REH cell (cell line): ENCODE measurements around the genes EDRF1 and MMP21.

DNA sequence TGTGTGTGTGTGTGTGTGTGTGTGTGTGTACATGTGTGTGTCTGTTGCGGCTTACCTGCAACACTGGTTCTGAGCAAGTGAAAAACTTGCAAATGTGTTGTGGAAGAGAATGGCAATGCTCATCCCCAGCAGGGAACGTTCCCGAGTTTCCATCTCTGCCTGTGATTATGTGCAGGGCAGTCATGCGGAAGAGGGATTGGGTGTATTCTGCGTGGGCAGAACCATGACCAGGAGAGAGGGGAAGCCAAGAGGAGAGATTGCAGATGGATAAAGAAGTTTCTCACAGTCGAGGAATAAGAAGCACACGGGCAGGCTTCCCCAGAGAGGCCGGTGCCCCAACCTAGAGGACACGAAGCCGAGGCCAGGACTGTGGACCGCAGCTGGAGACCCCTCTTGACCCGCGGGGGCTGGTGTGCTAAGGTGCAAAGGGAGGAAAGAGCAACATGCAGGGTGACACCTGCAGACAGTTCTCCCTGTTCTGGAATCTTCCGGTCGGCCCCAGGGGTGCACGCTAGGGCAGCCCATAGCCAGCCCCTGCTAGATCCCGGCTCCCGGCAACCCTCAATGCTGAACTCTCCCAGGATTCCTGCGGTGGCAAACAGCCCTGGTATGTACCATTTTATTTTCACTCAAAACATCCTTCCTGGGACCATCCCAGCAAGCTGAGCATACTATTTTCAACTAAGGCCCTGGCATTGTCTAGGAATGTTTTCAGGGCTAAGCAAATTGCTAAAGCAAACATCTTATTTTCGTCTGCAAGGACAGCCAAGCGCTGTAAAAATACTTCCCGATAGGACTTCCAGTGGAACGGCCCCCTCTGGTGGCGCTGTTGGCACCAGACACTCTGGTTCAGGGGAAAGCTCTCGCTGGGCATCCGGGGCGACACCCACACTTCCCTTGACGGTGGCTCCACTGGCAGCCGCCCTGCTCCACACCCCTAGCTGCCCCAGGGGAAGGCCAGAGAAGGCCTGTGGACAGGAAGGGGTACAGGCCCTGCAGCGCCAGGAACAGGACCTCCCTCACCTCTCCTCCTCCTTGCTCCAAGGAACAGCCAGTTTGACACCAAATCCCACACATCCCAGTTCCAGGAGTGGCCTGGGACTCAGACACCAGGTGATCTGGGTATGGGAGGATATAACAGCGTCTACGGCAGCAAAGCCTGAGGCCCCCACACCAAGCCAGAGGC, 33.0 kb upstream of the CTBP2 start:
- PRO-cap, result no peak

DNA sequence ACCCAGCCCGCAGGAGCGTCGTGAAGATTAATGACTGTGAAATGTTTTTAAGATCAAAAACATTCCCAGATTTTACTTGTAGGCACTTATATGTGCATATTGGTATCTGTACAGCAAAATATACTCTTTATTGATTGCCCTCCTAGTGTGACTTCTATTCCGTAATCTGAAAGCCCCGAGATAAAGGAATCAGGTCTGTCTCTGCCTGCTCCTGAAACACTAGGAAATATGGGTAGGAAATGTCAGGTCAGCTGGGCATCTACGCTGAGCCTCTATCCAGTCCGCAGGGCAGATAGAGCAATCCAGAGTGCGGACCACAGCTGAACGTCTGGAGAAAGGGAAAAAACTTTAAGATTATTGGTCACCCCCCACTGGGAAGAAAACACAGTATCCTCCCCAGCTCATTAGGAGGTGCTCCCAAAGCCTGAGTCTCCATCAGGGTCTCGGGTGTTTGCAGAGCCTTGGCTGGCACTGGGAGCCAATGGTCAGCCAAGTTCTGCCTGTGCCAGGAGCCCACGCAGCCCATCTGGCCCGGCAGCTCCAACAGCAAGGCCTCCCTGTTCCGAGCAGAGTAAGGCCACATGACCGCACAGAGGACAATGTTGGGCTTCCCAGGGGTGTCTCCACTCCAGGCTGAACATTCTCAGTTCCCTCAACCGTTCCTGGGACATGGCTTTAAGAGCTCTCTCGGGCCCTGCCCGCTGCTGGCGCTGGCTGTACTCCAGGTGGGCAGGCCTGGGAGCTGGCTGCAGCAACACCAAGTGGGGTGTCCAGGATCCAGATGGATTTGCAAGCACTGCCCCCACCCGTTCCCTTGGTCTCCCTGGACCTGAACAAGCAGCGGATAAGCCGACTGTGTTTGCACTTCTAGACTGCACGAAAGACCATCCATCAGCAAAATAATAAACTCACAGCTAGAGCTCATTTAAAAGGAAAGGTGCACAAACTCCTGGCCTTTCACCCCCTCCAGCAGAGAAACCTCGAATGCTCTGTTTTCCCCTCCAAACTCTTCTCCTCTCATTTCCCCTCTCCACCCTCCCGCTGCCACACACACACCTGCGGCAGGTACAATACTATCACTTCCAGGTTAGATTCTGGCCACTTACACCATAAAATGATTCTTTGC, 125.1 kb upstream of the CTBP2 start:
- PRO-cap, result no peak

GRCh38 chr10:125154377-125155174, 126.7 kb upstream of the CTBP2 start:
- PRO-cap, result no peak

DNA sequence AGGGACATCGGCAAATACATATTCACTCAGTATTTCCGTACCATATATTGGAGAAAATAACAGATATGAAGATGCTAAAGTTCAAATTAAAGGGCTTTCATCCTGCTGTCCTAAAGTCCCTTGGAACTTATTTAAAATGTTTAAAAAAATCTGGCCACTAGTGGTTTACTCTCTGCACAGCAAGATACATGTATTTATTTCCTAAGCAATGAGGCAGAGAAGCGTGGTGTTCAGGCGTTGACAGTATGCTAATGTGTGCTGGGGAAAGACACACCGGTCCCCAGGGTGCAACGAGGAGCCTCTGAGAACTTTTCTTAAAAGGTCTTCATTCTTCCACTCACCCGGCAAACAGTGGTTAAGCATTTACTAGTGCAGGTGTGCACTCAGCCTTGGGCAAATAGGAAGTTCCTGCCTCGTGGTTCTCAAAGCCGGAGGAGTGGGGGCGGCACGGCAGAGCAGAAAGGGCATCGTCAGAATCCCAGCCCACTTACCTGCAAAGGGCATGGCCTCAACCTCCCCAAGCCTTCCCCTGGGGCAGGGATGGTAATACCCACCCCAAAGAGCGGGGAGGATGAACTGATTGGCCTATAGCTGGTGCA, 316.7 kb upstream of the CTBP2 start:
- PRO-cap, result no peak

DNA sequence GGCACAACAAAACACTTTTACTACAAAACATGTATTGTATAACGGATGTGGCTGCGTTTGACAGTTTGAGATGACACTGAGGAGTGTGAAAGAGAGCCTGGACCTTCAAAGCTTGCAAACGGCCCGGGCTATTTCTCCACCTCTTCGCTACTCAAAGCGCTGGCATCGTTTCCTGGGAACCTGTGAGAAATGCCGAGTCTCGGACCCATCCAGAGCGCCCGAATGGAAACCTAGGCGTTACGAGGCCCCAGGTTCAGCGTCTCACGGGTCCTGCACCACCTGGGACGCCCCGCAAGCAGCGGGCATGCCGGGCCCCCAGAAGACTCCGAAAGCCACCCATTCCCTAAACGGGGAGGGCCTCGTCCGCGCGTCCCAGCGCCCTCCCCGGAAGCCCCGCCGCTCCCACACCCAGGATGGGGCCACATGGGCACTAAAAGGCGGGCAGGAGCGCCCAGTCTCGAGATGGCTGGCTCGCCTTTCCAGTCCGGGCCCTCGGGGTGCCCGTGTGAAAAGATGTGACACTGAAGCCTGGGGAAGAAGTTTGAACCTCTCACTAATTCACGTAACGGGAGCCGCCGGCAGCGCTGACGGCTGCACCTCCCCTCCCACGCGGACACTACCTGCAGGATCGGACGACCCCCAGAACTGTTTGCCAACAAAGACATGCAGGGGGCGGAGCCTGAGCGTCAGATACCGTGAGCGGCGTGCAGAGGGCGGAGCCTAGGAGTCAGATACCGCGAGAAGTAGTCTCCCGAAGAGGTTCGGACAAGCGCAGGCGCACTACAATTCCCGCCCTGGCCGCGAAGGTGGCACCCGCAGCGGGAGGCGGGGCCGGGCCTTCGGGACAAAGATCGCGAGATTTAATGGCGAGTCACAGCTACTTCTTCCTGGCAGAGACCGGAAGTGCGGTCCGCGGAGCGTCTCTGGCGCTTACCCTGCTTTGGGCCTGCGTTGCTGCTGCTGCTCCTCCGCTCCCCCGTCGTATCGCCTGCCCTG, at the start of gene EDRF1:
Gene EDRF1 (plus strand): TSS at position 908 of the 996 bp plus-strand sequence.
- PRO-cap, result bidirectional peak, plus-strand start at position 68 of the sequence, minus-strand start at position 190 of the sequence; bidirectional peak, plus-strand start at position 433 of the sequence, minus-strand start at position 306 of the sequence; bidirectional peak, plus-strand start at position 909 of the sequence, minus-strand start at position 618 of the sequence

DNA sequence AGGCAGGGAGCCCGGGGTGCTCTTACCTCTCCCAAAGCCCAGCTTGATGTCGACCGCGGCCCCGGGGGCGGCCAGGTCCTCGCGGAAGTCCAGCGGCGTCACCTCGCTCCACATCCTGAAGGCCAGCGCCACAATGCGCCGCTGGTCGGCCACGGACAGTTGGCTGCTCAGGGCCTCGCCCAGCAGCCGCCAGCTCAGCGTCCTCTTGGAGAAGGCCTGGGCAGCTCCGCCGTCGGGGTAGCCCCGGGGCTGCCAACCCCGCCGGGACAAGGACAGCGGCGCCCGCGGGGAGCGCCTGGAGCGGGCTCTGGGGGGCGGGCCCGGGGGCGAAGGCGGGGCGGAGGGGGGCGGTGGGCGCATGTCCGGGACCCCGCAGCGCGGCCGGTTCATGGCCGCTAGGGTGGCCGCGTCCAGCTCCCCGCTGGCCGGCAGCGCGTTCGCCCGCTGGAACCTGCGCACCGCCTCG, 1.8 kb downstream of the MMP21 start:
- PRO-cap, result no peak

DNA sequence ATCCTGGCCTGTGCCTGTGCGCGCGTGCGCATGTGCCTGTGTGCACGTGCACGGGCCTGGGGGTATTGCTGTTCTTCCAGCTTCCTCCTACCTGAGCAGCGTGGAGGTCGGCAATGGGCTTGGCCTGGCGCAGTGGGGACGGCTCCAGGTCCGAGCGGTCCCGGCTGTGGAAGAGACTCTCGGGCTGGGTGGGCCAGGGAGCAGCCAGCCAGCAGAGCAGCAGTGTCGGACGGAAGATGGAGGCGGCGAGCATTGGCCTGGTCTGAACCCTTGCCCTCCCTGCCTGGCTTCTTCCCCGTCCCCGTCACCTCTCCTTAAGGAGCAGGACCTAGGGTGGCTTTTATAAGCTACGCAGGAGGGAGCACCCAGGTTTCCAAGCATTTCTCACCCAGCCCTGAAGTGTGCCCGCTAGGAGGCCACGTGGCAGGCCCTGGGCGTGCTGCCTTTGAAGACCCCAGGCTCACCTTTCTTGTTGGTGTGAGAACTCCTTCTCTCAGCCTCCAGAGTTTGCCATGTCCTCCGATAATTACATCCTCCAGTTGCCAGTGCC, at the start of gene MMP21:
Gene MMP21 (minus strand): TSS at position 253 of the 550 bp plus-strand sequence.
- PRO-cap, result no peak

DNA sequence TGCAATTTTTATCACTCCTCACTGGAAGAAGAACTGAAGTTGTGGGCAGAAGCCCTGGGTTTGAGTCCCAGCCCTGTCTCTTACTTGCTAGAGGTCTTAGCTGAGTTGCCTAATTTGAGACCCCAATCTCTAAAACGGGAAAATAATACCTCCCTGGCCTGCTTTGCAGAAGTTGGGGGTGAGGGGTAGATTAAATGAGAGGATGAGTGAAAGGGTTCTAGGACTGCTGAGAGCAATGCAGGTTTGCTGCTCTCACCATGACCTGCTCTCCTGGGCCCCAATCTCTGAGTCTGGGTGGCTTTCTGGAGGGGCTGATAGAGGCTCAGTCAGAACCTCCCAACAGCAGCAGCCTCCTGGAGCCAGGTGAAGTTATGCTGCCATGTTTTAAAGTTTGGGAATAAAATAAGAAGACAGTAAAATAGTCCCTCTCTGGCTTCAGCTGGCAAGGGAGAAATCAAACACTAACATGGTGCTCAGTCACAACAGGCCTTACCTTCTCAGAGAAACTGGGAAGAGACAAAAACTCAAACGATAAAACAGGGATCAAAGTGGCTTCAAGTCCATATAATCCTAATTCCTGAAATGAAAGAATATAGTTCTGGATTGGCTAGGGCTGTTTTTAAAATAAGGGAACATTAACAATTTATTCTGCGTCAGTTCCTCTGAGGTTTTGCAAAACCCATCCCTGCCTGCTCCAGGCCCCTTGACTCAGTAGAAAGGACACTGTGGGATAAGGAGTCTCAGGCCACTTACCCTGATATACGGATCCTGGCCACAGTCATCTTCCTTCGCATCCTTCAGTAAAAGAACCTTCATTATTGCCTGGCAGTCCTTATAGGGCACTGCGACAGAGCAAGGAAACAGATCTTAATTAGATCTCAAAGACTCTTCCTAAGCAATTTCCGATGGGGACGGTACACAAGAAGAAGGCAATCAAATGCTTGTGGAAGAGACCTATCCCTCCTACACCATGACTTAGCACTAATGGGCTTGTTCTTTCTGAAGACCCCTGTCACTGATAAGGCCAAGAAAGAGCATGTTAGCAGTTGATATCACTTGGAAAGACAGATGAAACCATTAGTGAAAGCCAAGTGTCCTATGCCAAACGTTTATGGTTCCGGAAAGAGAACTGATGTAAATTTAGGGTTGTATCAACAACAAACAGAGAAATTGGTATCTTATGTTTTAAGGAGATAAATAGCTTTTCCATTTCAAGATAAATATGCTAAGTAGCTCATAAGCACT, 7.0 kb downstream of the UROS start:
- PRO-cap, result no peak

- PRO-cap, result no peak
Observed at GRCh38 chr10:125844862-125845489, 21.6 kb downstream of the BCCIP start.

DNA sequence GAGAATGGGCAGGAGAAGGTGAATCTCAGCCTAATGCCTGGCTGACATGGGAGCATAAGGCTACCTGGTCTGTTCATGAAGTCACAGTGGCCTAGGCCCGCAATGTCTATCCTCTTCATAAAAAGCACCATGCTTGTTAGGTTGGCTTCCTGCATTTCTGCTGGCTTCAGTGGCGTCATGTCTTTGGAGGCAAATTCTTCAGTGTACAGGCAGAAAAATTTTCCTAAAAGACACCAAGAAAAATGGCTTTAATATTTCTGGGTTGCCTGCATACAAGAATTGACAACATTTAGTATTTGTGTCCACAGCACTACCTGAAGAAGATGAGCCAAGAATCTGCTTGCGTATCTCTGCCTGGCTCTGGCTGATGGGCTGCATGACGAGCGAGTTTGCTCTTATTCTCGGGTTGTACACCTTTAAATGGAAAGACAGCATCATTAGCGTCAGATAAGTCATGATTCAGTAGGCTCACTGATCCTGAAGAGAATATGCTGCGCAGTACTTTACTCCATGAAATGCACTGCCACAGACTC, 28.8 kb downstream of the DHX32 start:
- PRO-cap, result no peak

GRCh38 chr10:125883231-125883574, 2.1 kb upstream of the DHX32 start:
- PRO-cap, result no peak

DNA sequence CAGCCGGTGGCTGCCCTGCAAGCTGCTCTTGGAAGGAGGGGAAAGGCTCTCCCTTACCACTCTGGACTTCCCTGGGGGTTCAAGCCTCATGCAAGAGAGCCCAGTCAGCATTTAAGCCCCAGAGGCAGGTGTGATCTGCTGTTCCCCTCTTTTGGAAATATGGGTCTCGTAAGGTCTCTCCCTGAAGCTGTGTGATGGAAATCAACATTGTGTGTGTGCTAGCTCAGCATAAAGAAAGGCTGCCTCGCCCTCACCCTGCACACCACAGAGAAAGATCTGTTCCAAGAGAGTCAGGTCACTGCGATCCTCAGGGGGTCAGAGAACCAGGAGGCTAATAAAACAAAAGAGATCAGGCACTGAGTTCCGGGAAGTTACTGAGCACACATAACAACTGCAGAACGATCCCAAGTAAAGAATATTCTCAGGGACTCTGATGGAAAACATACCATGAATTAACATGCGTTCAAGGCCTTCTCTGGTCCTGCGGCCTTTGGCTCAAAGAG, 212.4 kb downstream of the ADAM12 start:
- PRO-cap, result no peak

DNA sequence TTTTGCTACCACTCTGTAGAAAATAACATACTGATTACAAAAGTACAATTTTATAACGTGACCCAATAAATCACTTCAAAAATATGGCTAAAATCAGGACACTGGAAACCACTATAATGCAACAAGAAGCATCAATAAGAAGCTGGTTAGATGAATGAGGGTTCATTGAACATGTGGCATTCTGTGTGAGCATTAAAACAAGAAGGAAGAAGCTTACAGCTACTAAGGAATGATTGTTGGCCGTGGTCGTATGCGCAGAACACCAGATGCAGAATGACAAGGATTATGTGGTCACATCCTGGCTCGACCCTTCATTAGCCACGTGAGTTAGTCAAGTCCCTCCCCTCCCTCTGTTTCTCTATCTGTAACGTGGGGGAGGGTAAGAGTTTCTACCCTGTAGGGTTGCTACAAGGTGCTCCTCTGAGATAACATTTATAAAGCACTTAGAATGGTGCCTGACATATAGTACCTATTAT, 174.3 kb downstream of the ADAM12 start:
- PRO-cap, result no peak

GRCh38 chr10:126881736-126882591, 23.3 kb upstream of the DOCK1 start:
- PRO-cap, result no peak

GRCh38 chr10:126917267-126917849, 12.1 kb downstream of the DOCK1 start:
- PRO-cap, result no peak

DNA sequence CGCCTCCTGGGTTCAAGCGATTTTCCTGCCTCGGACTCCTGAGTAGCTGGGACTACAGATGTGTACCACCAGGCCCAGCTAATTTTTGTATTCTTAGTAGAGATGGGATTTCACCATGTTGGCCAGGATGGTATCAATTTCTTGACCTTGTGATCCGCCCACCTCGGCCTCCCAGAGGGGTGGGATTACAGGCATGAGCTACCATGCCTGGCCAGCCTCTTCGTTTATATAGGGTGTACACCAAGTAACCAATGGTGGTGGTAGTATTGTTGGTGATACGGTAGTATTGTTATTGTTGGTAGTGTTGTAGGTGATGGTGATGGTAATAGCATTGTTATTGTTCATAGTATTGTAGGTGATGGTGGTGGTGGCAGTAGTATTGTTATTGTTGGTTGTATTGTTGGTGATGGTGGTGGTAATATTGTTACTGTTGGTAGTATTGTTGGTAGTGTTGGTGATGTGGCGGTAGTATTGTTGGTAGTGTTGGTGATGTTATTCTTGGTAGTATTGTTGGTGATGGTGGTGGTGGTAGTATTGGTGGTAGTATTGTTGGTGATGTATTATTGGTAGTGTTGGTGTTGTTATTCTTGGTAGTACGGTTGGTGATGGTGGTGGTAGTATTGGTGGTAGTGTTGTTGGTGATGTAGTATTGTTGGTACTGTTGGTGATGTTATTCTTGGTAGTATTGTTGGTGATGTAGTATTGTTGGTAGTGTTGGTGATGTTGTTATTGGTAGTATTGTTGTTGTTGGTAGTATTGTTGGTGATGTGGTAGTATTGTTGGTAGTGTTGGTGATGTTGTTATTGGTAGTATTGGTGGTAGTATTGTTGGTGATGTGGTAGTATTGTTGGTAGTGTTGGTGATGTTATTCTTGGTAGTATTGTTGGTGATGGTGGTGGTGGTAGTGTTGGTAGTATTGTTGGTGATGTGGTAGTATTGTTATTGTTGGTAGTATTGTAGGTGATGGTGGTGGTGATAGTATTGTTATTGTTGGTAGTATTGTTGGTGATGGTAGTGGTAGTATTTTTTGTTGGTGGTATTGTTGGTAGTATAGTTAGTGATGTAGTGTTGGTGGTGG, 47.0 kb downstream of the DOCK1 start:
- PRO-cap, result no peak

GRCh38 chr10:127441227-127441769, 107.8 kb upstream of the NPS start:
- PRO-cap, result no peak

GRCh38 chr10:127735823-127736812, 867 bp upstream of the FOXI2 start:
- PRO-cap, result no peak

- PRO-cap, result no peak
Observed at GRCh38 chr10:127935068-127935694, 28.3 kb downstream of the PTPRE start.

DNA sequence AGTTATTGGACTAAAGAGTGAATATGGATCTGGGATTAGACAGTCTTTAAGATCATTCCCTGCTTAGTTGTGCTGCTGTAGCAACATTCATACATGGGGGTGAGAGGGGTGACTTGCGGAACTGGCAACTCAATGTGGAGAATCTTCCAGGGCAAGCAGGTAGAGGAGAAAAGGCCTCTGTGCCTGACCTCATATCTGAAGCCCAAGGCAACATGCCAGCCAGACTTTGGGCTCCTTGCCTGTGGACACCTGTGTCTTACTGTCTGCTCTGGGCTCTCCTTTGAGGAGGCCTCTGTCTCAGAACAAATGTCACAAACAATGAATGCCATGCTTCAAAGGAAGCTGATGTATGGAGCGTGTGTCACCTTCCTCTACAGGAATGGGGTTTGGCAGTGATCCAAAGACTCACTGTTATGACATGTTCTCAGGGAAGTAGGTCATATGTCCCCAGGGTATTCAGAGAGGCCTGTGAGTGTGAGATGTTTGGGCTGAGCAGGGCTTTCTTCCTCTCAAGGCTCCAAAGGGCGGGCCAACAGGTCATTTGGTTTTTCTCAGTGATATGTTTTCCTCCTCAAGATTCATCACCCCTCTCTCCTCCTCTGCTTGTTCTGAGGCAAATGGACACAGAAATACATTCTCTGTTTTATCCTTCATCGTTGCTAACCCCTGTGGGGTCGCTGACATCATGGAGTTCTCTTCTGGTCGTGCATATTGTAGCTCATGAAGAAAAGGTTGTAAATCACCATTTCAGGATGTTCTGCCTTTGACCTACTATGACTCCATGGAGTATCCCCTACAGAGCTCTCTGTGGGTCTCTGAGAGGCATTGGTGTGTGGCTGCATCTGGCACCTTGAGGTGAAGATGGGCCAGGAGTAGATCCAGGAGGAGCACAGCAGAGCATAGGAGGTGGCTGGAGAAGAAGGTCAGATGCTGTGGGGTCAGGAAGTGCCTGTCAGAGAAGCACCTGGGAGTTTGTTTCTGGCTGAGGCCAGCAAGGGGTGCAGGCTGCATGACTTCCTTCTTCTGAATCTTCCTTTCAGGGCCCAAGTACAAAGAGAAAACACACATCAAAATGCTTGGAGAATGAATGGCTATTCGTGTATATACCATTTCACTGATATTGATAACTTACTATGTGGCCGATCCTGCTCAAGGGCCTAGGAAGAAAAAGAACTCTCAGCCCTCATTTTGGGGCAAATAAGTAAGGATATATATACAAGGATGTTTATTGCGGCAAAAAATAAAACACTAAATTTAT, 38.7 kb downstream of the PTPRE start:
- PRO-cap, result no peak